LNCaP clone FGC (cell line): ENCODE data around the gene SLC9A4.

- RRBS, 2 experiments = no CpG with 5 or more reads among the region's 11 CpGs
These were observed 47.1 kb upstream of the CNOT11 start for GRCh38 chr2:101205537-101206076.

GRCh38 chr2:101305547-101306144 is 2.9 kb downstream of the RNF149 start:
- RRBS, 2 experiments = no CpG with 5 or more reads among the region's 6 CpGs

DNA sequence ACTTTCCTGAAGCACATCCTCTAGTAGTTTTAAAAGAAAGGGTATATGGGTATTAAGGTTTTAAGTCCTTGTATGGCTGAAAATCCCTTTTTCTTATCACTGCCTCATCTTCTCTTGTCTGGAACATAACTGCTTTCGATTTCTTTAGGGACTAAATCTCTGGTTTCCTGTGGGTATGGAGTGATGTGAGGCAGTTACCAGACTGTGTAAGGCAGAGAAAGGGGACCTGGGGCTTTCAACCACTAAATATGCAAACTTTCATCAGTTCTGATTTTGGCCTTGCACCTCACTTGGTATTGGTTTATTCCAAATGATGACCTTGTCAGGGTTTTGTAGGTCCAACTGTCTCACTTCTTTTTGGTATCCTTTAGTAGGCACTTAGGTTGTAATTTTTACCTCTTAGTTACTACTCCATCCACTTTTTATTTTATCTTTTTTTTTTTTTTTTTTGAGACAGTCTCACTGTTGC is 9.3 kb downstream of the MAP4K4 start:
- RRBS, 2 experiments = no CpG with 5 or more reads among the region's 1 CpG

DNA sequence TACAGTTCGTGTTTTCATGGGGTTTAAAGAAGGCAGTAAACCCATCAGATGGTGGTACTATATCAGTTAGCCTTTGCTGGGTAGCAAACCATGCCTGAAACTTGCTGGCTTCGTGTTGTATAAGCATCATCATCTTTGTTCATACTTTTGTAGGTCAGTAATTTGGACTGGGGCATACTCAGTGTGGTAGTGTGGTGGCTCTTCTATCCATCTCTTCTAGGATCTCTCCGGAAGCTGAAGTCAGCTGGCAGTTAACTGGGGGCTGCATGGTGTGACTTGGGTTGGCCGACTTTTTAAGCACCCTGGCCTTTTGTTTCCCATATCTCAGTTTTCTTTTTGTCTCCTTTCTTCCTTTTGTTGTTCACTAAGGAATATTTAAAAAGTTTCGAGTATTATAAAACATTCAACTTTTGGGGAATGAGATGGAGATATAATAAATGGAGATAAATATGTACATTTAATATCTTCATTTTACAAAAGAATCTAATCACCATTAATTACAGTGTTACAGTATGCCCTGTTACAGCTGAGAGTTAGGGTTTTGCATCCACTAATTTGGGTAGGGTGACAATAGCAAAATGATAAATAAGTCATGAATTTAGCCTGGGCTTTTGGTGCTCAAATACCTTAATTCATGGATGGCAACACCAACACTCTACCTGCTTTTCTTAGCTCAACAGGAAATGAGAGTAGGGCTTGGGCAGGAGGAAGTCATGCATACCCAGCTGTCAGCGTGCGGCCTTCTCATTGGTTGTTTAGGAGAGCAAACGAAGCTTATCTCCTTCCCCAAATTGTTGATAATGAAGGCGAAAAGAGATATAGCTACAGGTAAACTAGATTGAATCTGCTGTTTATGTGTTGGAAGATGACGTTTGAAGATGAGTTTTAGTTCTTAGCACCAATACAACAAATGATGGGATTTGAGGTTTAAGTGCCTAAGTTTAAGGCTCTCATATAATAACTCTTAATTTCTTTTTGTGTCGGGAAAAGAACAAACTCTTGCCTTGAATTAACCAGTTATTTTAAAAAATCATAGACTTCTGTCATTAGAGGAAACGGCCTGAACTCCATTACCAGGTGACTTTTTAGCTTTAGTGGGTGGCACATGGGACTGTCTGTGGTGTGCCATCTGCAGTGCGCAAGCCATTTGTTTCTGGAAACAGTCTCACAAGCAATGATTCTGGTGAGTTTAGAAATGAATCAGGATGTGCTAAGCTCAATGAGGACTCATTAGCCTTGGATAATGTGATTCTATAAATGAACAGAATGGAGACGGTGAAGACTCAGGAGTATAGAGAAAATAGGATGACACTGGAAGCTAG is 19.5 kb downstream of the MAP4K4 start:
- RRBS, 2 experiments = no CpG with 5 or more reads among the region's 14 CpGs

- RRBS, 2 experiments = no CpG with 5 or more reads among the region's 9 CpGs
These were observed 35.9 kb downstream of the MAP4K4 start for GRCh38 chr2:101733034-101734084.

DNA sequence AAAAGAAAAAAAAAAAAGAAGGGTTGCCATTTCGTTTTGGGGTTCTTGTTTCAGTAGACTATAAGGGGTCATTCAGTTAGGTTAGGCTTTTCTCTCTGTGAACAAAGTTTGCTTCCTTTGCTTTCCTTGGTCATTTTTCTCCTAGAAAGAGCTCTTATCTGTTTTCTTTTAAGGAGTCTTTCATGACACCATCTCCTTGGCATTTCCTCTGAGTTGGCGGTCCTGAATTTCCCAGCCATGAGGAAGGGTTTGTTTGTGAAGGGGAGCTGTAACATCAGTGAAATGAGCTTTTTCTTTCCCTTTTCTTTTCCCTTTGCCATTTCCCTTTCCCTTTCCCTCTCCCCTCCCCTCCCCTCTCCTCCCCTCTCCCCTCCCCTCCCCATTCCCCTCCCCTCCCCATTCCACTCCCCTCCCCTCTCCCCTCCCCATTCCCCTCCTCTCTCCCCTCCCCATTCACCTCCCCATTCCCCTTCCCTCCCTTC is 61.7 kb downstream of the MAP4K4 start:
- RRBS, 2 experiments = no CpG with 5 or more reads among the region's 2 CpGs

DNA sequence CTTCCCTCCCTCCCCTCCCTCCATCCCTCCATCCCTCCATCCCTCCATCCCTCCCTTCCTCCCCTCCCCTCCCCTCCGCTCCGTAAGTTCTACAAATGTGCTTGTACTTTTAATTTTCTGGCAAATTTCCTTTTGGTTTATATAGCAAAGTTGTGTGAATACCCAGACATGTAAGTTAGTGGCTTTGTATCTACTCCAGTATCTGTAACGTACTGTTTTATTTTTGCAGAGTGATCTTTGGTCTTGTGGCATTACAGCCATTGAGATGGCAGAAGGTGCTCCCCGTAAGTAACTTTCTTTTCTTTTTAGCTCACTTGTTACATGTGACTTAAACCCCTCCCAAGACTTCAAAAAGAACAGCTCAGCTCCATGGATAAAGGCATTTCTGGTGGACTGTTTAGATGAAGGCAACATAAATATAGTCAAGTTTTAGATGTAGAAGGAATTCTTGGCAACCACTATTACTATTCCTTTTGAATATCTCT is 136.7 kb downstream of the MAP4K4 start:
- RRBS, 2 experiments = no CpG with 5 or more reads among the region's 4 CpGs

- RRBS, 2 experiments = no CpG with 5 or more reads among the region's 4 CpGs
These were observed 144.8 kb downstream of the MAP4K4 start for GRCh38 chr2:101842333-101842734.

GRCh38 chr2:101891133-101892248 is 100.3 kb upstream of the IL1R2 start:
- RRBS, 2 experiments = no CpG with 5 or more reads among the region's 11 CpGs

DNA sequence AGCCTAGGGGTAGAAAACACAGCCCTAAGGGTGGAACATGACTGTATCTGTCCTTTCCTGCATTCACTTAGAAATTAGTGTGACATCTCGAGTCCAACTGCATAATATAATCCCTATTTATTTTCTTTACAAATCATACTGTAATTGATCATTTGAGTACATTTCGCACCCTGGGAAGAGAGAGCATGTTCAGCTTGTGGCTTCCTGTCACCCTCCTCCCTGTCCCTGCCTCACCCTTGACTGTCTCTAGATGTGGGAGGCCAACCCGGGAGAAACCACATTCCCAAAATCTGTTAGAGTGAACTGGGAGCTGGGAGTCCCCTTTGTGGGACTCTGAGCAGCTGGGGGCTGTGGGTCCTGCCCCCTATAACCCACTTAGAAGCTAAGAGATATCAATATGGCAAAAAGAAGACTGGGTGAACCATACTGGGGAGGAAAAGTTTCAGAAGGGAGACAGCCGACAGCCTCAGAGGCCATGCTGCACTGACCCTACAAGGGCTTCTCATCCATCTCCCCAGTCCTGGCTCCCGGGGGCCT is 28.9 kb upstream of the IL1R2 start:
- RRBS, 2 experiments = no CpG with 5 or more reads among the region's 5 CpGs

DNA sequence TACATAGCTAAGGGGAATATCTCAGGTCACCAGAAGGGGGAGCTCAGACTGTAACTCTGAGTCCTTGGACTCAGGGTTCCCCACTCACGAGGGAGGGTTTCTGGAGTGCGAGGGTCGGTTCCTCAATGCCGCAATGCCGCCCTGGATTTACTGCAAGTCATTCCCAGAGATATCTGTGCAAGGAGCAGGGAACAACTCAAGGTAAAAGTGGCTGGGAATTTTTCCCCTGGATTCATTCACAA is 14.6 kb downstream of the IL1R2 start:
- RRBS, 2 experiments = no CpG with 5 or more reads among the region's 5 CpGs

DNA sequence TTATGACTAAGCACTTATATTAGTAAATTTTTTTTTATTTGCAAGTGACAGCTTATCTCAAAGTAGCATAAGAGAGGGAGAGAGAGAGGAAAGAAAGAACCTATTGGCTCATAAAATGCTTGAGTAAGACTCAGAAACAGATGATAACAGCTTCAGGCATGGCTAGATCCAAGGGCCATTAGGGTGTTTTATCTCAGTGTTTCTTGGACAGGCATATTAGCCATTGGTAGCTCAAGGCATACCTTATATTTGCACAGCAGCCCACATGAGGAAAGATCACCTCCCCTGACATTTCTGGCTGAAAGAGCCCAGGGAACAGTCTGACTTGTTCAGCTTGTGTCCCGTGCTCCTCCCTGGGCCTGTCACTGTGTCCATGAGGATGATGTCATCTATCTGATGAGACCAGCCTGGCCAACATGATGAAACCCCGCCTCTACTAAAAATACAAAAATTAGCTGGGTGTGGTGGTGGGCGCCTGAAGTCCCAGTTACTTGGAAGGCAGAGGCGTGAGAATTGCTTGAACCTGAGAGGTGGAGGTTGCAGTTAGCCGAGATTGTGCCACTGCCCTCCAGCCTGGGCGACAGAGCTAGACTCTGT is 64.4 kb downstream of the IL1R2 start:
- RRBS, 2 experiments = no CpG with 5 or more reads among the region's 6 CpGs

GRCh38 chr2:102059922-102060597 is 68.3 kb downstream of the IL1R2 start:
- RRBS, 2 experiments = no CpG with 5 or more reads among the region's 5 CpGs

- RRBS, 2 experiments = no CpG with 5 or more reads among the region's 5 CpGs
These were observed 40.8 kb upstream of the IL1R1 start for GRCh38 chr2:102101743-102102169.

DNA sequence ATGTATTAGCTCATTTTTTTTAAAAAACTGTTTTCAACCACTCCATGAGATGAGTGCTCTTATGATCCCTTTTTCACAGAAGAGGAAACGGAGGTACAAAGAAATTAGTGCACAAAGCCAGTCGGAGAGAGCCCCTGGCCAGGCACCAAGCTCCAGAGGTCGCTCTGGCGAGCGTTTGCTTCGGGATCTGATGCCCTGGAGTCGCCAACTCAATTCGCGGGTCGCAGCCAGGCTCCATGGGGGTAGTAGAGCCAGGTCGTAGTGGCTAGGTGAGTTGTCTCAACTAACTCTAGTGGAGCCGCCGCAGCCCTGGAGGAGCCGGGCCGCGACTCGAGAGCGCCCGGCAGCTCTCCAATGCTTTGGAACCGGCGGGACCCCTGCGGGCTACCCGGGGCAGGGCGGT is 358 bp upstream of the IL1R1 start:
- RRBS, 2 experiments = under 1 to 3% methylated on average over 2 of the region's 24 CpGs

DNA sequence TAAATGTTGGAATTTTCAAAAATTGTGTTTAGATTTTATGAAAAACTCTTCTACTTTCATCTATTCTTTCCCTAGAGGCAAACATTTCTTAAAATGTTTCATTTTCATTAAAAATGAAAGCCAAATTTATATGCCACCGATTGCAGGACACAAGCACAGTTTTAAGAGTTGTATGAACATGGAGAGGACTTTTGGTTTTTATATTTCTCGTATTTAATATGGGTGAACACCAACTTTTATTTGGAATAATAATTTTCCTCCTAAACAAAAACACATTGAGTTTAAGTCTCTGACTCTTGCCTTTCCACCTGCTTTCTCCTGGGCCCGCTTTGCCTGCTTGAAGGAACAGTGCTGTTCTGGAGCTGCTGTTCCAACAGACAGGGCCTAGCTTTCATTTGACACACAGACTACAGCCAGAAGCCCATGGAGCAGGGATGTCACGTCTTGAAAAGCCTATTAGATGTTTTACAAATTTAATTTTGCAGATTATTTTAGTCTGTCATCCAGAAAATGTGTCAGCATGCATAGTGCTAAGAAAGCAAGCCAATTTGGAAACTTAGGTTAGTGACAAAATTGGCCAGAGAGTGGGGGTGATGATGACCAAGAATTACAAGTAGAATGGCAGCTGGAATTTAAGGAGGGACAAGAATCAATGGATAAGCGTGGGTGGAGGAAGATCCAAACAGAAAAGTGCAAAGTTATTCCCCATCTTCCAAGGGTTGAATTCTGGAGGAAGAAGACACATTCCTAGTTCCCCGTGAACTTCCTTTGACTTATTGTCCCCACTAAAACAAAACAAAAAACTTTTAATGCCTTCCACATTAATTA is 7.9 kb upstream of the IL1RL2 start:
- RRBS, 2 experiments = no CpG with 5 or more reads among the region's 6 CpGs

DNA sequence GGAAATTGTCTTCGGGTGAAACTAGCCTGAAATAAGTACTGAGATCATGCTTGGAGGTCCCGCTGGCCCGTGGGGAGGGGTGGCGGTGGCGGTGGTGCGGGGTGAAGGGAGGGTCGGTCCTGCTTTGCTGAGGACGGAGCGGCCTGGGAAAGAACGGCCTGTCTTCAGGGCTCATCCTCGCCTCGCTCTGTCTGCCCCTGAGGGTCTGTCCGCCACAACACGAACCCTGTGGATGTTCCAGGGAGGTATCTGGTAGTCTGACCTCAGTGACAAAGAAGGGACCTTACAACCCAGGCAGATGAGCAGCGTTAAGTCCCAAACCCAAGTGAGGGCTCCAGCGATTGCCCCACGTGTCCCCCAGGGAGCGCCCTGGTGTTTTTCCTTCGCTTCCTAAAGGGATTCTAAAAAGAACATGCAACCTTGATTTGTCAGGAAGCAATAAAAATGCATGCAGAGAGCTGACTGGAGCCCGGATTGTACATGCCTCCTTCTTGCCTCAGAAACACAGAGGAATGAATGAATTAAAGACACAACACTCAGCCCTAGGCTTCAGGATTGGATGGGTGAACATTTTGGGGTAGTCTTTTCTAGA is 58.9 kb downstream of the IL1RL2 start:
- RRBS, 2 experiments = no CpG with 5 or more reads among the region's 20 CpGs

- RRBS, 2 experiments = no CpG with 5 or more reads among the region's 3 CpGs
These were observed at the start of gene SLC9A4 for GRCh38 chr2:102473041-102473544. SLC9A4 (plus strand) TSS chr2:102473226.

DNA sequence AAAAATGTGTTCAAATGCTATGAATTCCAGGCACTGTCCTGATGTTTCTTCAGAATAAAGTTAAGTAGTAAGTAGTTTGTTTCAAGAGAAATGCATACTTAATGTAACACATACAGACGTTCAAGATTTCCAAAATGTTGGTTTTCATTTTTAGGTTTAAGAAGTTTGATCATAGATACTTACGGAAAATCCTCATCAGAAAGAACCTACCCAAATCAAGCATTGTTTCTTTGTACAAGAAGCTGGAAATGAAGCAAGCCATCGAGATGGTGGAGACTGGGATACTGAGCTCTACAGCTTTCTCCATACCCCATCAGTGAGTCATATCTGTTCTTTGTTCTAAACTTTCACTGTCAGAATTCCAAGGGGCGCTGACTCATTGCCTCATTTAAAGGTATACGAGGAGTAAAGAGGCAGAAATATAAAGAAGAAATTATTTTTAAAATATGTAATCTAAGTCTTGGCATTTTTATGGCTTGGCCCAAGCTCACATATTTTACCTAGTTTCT is 41.0 kb downstream of the SLC9A4 start:
- RRBS, 2 experiments = no CpG with 5 or more reads among the region's 5 CpGs

GRCh38 chr2:104378640-104379562 is 475.0 kb upstream of the POU3F3 start:
- RRBS, 2 experiments = no CpG with 5 or more reads among the region's 9 CpGs